Right lobe of liver (tissue), 4 donors: ENCODE measurements around a stretch of chr17.

GRCh38 chr17:67243642-67244066, 1.3 kb downstream of the HELZ start:
- PRO-cap, 4 experiments = no peak in any of the 4 experiments
- RAMPAGE, long total RNA, 2 experiments = no peak in any of the 2 experiments

GRCh38 chr17:67337820-67338638, 28.3 kb downstream of the PSMD12 start:
- PRO-cap, 4 experiments = no peak in any of the 4 experiments
- RAMPAGE, long total RNA, 2 experiments = no peak in any of the 2 experiments

DNA sequence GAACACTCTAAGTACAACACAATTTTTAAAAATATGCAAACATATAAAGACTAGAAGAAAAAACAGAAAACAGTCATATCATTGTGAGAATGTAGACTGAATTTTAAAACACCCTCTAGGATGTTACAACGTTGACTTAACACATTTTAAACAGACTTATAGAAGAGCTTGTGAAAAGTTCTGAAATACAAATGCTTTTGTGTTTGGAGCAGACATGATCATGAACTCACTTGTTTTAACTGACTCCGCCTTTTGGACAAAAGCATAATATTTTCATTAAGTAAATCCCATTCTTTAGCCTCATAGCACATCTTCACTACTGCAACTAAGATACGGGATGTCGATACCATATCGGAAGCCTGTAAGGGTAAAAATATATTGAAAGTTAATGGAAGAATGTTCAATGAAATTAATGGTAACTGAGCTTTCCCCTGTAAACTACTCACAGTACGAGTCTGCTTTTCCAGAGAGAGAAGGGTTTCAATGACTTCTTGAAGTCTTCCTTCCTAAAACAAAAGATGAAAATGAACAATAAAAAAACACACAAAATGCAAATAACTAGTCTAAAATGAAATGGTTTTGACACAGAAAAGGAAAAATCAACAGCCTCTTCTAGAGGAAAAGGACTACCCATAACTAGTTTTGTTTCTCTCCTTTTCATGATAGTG, 9.2 kb downstream of the PSMD12 start:
- PRO-cap, 4 experiments = no peak in any of the 4 experiments
- RAMPAGE, long total RNA, 2 experiments = start-site peak on the minus strand in 1 of 2 experiments, centred at position 289 of the sequence, 89 reads per replicate

DNA sequence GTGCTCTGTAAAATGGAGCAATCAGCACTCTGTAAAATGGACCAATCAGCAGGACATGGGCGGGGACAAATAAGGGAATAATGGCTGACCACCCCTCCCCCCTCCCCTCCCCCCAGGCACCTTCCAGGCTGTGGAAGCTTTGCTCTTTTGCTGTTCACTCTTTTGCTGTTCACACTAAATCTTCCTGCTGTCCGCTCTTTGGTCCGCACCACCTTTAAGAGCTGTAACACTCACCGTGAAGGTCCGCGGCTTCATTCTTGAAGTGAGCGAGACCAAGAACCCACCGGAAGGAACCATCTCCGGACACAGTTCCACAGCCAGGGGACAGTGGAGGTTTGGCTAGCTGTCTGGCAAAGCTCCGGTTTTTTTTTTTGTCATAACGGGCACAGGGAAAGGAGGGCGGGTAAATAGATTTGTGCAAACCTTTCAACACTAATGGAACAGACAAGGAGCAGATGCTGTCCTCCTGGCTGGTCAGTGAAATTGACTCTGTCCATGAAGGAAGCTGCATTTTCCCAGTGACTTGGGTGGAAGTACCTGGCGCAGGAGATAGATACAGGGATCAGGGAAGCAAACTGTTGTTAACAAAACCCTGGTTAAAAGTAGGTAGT, 8.4 kb downstream of the PITPNC1 start:
- PRO-cap, 4 experiments = peak in 3 of 4 experiments; most common plus-strand start position 435 of the sequence (in 3); most common minus-strand start position 349 of the sequence (in 2)
- RAMPAGE, long total RNA, 2 experiments = no peak in any of the 2 experiments

- PRO-cap, 4 experiments = peak in 1 of 4 experiments; most common plus-strand start chr17:67450062 (in 1); most common minus-strand start chr17:67450039 (in 1)
- RAMPAGE, long total RNA, 2 experiments = no peak in any of the 2 experiments
Observed at GRCh38 chr17:67449780-67450492, 72.9 kb downstream of the PITPNC1 start.

GRCh38 chr17:67574252-67575174, 143.2 kb upstream of the NOL11 start:
- PRO-cap, 4 experiments = no peak in any of the 4 experiments
- RAMPAGE, long total RNA, 2 experiments = no peak in any of the 2 experiments

DNA sequence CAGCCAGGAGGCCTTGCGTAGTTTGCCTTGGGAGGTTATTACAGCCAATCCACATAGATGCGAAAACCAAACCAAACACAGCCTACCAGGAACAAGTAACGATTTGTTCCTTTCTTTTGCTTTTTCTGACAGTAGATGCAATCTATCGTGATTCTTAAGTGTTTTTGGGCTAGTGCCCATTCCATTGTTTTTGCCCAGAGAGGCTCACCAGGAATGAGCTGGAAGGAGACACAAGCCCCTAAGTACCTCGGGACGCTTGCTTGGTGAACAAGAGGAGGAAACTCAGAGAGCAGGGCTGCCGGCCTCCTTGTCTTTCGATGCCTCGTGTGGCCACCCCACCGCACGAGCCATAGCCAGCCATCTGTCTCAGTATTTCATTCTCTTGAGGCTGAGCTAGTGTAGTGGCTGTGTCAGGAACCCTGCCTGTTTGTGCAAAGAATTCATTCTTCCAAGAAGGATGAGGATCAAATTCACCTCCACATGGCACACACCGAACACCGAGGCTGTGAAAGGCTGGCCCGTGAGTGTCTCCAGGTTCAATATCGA, 102.5 kb upstream of the NOL11 start:
- PRO-cap, 4 experiments = no peak in any of the 4 experiments
- RAMPAGE, long total RNA, 2 experiments = no peak in any of the 2 experiments

- PRO-cap, 4 experiments = no peak in any of the 4 experiments
- RAMPAGE, long total RNA, 2 experiments = no peak in any of the 2 experiments
Observed at GRCh38 chr17:67633571-67634027, 84.1 kb upstream of the NOL11 start.

DNA sequence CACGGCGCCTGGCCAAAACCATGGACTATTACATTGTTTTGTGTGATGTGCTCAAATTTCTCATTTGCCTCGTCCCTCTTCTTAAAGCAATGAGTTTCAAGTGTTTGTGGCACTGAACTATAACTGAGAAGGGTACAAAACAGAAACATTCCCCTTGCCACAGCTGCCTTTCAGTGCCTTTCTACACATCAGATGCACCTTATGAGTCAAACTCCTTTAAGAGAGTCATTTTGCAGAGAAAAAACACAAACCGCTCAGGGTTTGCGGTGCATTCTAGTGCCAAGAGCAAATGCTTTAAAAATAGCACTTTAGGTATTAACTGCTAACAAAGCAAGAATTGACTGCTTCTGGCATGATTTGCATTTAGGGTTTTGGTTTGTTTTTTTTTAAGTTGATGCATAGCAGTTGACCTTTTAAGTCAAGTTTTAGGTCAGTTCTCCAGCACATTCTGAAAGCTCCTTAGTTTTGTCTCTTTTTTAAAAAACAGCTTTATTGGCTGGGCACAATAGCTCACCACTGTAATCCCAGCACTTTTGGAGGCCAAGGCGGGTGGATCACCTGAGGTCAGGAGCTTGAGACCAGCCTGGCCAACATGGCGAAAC, 66.9 kb upstream of the NOL11 start:
- PRO-cap, 4 experiments = no peak in any of the 4 experiments
- RAMPAGE, long total RNA, 2 experiments = no peak in any of the 2 experiments

DNA sequence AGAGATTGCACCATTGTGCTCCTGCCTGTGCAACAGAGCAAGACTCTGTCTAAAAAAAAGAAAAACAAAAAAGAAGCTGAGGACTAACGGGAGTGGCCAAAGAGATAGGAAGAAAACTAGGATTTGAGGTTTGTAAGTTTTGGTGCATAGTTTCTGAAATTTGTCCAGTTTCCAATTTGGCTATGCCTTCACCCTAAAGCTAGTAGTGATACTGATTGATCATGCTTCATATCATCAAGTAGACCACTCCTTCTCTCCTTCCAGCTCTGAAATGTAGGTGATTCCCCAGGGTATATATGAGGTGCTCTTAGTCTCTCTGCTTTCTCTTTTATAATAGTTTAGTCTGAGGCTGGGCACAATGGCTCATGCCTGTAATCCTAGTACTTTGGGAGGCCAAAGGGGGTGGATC, 10.5 kb upstream of the BPTF start:
- PRO-cap, 4 experiments = no peak in any of the 4 experiments
- RAMPAGE, long total RNA, 2 experiments = no peak in any of the 2 experiments

- PRO-cap, 4 experiments = peak in 3 of 4 experiments; most common plus-strand start chr17:67993069 (in 1); most common minus-strand start chr17:67993237 (in 2)
- RAMPAGE, long total RNA, 2 experiments = no peak in any of the 2 experiments
Observed at GRCh38 chr17:67992941-67993349, 3.3 kb downstream of the C17orf58 start.

DNA sequence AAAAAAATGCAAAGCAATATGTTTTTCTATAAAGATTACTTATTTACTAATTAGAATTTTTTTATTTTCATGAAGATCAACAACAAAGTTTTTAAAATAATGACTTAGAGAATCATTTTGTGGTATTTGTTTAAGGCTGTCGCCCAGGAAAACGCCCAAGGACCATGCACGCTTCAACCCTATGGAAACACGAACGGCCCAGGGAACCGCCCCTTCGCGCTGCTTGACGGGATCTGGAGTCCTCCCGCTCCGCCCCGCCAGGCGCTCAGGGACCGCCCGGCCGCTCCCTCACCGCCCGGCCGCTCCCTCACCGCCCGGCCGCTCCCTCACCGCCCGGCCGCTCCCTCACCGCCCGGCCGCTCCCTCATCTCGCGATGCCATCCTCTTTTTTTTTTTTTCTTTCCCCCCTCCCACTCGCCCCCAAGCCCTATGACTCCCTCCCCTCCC, 332 bp upstream of the KPNA2 start:
- PRO-cap, 4 experiments = peak in 4 of 4 experiments; most common minus-strand start position 235 of the sequence (in 2)
- RAMPAGE, long total RNA, 2 experiments = no peak in any of the 2 experiments

GRCh38 chr17:68044520-68044884, 9.0 kb downstream of the KPNA2 start:
- PRO-cap, 4 experiments = no peak in any of the 4 experiments
- RAMPAGE, long total RNA, 2 experiments = no peak in any of the 2 experiments

DNA sequence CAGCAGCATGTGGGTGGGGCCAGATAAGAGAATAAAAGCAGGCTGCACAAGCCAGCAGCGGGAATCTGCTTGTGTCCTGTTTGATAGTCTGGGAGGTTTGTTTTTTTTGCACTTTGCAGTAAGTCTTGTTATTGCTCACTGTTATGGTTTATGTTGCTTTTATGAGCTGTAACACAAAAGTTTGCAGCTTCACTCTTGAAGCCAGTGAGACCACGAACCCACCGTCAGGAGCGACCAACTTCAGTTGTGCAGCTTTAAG, 46.1 kb downstream of the KPNA2 start:
- PRO-cap, 4 experiments = no peak in any of the 4 experiments
- RAMPAGE, long total RNA, 2 experiments = no peak in any of the 2 experiments

- PRO-cap, 4 experiments = peak in 1 of 4 experiments; most common plus-strand start chr17:68296934 (in 1); most common minus-strand start chr17:68296724 (in 1)
- RAMPAGE, long total RNA, 2 experiments = no peak in any of the 2 experiments
Observed at GRCh38 chr17:68296498-68297277, 5.4 kb downstream of the ARSG start.

- PRO-cap, 4 experiments = no peak in any of the 4 experiments
- RAMPAGE, long total RNA, 2 experiments = no peak in any of the 2 experiments
Observed at GRCh38 chr17:68380954-68381503, 76.3 kb downstream of the WIPI1 start.

DNA sequence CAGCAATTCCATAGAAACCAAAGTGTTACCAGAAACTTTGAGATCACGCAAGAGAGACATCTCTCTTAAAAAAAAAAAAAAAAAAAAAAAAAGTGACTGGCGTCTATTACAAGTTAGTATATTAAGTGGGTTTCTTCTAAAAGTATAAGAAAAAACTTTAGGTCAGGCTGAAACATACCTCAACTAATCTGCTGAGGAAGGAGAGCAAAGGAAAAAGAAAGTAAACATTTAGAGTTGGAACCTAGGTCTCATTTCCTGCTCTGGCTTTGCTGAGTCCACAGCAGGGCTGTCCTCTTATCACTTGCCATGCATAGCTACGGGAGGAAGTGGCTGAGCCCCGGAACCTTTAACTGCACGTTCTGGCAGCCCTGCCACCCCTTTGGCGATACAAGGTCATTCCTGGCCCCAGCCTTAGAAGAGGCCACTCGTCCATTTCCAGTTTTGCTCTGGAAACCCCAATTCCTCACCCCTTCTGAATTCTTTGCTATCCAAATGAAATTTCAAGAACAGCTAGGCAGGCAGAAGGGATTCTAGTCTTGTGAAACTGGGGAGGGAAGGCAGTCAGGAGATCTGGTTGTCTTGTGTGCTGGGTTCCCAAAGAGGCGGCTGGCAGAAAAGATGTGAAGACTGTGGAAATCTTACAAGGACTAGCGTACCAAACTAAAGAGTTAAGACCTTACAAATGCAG, 19.3 kb downstream of the WIPI1 start:
- PRO-cap, 4 experiments = peak in 2 of 4 experiments; most common plus-strand start position 251 of the sequence (in 1); most common minus-strand start position 268 of the sequence (in 1)
- RAMPAGE, long total RNA, 2 experiments = no peak in any of the 2 experiments

- PRO-cap, 4 experiments = no peak in any of the 4 experiments
- RAMPAGE, long total RNA, 2 experiments = no peak in any of the 2 experiments
Observed at GRCh38 chr17:68488259-68488530, 24.0 kb upstream of the PRKAR1A start.

- PRO-cap, 4 experiments = peak in 1 of 4 experiments; most common plus-strand start chr17:68509985 (in 1); most common minus-strand start chr17:68509767 (in 1)
- RAMPAGE, long total RNA, 2 experiments = no peak in any of the 2 experiments
Observed at GRCh38 chr17:68509551-68510180, 2.6 kb upstream of the PRKAR1A start.

DNA sequence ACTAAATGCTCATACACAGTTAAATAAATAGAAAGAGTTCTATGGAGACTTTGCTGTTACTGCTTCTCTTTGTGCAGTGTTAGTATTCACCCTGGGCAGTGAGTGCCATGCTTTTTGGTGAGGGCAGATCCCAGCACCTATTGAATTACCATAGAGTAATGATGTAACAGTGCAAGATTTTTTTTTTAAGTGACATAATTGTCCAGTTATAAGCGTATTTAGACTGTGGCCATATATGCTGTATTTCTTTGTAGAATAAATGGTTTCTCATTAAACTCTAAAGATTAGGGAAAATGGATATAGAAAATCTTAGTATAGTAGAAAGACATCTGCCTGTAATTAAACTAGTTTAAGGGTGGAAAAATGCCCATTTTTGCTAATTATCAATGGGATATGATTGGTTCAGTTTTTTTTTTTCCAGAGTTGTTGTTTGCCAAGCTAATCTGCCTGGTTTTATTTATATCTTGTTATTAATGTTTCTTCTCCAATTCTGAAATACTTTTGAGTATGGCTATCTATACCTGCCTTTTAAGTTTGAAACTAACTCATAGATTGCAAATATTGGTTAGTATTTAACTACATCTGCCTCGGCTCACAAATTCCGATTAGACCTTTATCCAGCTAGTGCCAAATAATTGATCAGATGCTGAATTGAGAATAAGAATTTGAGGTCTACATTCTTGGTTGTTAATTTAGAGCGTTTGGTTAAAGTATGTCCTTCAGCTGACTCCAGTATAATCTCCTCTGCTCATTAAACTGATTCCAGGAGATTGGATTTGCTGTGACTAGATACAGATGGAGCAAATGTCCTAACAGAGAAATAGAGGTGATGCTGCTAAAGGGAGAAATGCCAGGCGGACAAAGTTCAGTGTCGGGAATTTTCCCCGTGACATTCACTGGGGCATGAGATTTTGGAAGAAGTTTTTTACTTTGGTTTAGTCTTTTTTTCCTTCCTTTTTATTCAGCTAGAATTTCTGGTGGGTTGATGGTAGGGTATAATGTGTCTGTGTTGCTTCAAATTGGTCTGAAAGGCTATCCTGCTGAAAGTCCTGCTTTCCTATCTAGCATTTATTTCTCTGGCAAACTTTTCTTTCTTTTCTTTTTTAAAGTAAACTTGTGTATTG, 18.8 kb downstream of the PRKAR1A start:
- PRO-cap, 4 experiments = peak in 1 of 4 experiments; most common plus-strand start position 815 of the sequence (in 1); most common minus-strand start position 746 of the sequence (in 1)
- RAMPAGE, long total RNA, 2 experiments = no peak in any of the 2 experiments